ENCODE measurements around a stretch of chr18.

DNA sequence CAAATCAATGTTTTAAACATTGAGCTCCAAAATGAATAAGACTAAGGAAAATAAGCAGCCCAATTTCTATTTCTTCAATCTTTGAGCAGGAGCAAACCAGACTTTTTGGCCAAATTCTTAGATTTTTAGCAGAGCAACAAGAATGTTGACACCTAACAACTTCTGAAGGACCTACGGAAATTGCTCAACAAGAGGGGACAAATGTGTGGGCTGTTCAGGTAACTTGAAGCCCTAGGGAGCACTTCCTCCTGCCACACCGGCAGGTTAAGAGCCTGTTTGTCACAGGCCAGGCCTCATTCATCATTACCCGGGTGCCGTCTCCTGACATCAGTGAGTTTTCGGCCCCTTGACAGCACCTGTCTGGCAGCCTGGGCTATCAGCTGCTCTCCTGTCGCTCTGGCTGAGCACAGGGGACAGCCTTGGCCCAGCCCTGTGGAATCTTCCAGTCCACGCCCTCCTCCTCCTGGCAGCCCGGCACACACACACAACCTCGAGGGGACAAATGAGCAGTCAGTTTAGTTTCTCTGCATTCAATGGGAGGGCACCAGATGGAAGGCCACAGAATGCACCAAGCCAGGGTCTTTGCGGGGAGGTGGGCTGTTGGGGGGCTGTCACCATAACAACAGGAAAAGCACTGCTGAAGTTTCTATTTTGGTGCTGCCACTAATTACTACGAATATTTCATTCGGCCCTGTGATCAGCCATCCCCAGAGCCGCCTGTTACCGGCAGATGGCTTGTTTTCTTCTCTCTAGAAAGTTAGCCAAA lies 190.1 kb upstream of the NDUFV2 start:
- PRO-cap, 2 experiments, result no peak in any of the 2 experiments

GRCh38 chr18:9110396-9111009 lies 8.0 kb downstream of the NDUFV2 start:
- PRO-cap, 2 experiments, result no peak in any of the 2 experiments

DNA sequence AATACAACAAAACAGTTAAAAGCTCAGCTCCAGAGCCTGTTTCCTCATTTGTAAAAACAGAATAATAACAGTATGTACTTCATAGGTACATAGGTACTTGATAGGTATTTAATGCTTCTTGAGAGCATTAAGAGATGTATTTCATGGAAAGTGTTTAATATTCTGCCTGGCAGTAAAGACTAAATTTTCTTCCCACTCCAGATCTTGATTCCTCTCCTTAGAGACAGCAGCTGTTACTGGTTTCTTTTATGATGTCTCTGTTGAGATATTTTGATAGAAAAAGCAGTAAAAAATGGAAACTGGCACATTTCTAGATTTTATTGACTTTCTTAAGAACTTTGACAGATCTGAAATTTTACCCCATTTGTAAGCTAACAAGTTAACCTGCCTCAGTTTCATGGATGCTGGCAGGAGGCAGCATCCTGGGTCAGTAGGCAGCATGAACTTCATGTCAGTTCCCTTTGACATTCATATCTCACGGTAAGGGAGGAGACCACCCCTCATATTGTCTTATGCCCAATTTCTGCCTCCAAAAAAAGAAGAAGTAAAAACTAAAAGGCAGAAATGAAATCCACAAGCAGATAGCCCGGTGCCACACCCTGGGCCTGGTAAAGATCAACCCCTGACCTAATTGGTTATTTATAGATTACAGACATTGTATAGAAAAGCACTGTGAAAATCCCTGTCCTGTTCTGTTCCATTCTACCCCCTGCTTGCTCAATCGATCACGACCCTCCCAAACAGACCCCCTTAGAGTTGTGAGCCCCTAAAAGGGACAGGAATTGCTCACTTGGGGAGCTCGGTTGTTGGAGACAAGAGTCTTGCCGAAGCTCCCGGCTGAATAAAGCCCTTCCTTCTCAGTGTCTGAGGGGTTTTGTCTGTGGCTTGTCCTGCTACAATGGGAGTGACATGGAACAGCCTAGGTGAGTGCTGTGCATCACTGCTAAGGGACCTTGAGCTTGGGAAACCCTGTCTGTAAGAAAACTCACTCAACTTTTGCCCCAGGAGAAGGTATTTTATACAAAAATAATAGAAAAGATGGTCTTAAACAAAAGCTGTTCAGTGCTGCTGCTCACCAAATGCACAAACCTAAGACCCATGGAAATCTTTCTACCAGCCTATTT lies 10.9 kb downstream of the NDUFV2 start:
- PRO-cap, 2 experiments, result no peak in any of the 2 experiments

DNA sequence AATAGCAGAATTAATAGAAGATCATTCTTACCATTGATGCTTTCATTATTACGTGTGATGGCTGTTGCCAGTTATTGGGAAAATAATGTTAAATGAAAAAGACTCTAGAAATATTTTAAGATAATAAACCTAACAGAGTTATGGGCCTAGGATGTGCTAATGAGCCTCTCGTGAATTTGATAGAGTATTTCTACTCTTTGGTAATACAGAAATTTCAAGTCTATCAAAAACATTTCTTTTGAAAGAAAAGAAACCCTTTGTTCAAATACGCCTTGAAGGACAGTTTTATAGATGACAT lies 54.4 kb downstream of the ANKRD12 start:
- PRO-cap, 2 experiments, result no peak in any of the 2 experiments

- PRO-cap, 2 experiments, result no peak in any of the 2 experiments
Measured at GRCh38 chr18:9422860-9423319, 52.4 kb upstream of the RALBP1 start.

GRCh38 chr18:9525611-9526058 lies 50.3 kb downstream of the RALBP1 start:
- PRO-cap, 2 experiments, result no peak in any of the 2 experiments

GRCh38 chr18:9688277-9688714 lies 19.8 kb upstream of the RAB31 start:
- PRO-cap, 2 experiments, result no peak in any of the 2 experiments

DNA sequence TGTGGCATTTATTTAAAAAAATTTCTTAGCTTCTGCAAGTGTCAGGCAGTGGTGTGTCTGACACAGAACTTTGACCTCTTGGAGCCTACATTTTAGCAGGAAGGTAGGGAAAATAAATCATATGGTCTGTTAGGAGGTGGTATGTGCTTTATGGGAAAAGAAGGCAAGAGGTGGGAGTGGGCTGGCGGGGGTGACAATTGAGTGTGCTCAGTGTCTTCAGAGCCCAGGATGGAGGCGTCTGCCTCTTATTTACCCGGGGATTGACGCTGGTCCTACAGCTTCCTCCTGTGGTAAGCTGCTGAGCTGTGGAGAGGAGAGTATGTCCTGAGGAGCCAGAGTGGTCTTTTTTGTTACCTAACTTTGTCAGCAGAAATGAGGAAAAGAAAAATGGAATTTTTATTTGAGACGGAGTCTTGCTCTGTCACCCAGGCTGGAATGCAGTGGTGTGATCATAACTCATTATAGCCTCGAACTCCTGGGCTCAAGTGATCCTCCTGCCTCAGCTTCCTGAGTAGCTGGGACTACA lies 8.3 kb downstream of the RAB31 start:
- PRO-cap, 2 experiments, result no peak in any of the 2 experiments

DNA sequence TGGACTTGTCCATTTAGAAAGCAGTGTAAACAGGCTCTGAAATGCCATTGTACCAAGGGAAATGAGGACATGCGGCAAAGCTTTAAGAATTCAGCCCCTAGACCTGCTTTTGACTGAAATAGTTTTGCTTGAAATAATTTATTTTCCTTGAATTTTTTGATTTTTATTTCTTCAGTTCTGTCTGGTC lies 34.8 kb downstream of the RAB31 start:
- PRO-cap, 2 experiments, result no peak in any of the 2 experiments

GRCh38 chr18:9785735-9786194 lies 77.7 kb downstream of the RAB31 start:
- PRO-cap, 2 experiments, result no peak in any of the 2 experiments

GRCh38 chr18:9824292-9824771 lies 61.4 kb upstream of the TXNDC2 start:
- PRO-cap, 2 experiments, result peak in 2 of 2 experiments; most common plus-strand start chr18:9824688 (in 1)

DNA sequence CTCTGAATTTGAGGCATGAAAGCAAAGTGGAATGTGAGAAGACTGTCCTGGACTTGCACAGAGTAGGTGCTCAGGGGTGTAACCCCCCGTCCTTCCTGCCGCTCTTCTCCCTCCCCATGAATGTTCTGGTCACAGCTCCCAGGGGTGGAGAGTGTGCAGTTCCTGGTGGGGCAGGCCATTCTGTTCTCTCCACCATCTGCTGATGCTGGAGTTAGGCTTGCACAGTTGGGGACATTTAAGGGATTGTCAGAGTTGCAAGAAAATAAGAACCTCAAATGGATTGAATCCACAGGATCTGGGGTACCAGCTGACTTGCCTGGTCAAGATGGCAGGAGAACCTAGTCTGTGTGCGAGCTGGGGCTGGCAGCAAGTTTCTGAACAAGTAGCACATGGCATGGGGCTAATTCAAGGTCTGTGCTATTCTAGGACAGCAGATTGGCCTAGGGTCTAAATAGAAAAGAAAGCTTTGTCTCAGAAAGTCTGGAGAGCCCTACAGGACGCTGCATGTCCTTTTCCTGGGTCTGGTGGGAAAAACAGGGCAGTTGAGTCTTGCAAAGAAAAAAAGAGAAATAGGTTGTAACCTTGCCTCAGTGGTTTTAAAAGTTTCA lies 60.8 kb upstream of the TXNDC2 start:
- PRO-cap, 2 experiments, result no peak in any of the 2 experiments

- PRO-cap, 2 experiments, result no peak in any of the 2 experiments
Measured at GRCh38 chr18:9869692-9870340, 16.0 kb upstream of the TXNDC2 start.

DNA sequence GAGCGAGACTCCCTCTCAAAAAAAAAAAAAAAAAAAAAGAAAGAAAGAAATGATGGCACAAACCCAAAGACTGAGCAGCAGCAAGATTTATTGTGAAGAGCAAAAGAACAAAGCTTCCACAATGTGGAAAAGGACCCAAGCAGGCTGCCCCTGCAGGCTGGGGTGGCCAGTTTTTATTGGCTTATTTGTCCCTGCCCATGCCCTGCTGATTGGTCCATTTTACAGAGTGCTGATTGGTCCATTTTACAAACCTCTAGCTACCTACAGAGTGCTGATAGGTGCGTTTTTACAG lies 1.6 kb upstream of the VAPA start:
- PRO-cap, 2 experiments, result no peak in any of the 2 experiments

GRCh38 chr18:9914428-9915468 lies 932 bp downstream of the VAPA start:
- PRO-cap, 2 experiments, result peak in 2 of 2 experiments; most common plus-strand start chr18:9914616 (in 1); most common minus-strand start chr18:9914628 (in 2)

- PRO-cap, 2 experiments, result no peak in any of the 2 experiments
Measured at GRCh38 chr18:9931558-9932139, 17.8 kb downstream of the VAPA start.

DNA sequence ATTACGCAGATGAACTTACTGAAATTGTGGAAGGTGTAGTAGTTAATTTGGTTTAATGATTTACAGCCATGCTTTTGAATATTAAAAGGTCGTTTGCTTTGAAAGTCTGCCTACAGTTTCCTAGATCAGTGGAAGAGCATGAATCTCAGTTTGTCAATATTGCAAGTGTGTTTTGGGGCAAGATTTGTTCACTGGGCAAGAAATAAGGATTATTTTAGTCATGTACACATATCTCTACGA lies 164.4 kb downstream of the VAPA start:
- PRO-cap, 2 experiments, result no peak in any of the 2 experiments

- PRO-cap, 2 experiments, result no peak in any of the 2 experiments
Measured at GRCh38 chr18:10140828-10141476, 227.1 kb downstream of the VAPA start.

DNA sequence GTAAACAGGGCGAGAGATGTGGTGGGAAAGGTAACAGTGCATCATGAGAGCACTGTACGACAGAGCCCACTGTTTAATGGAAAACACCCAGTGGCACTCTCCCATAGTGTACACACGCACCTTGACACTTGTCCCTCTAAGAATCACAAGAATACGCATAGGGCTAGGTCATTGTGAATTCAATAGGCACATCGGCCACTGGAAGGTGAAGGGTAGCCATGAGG lies 74.6 kb upstream of the APCDD1 start:
- PRO-cap, 2 experiments, result no peak in any of the 2 experiments

GRCh38 chr18:10713638-10714197 lies 187.9 kb downstream of the NAPG start:
- PRO-cap, 2 experiments, result no peak in any of the 2 experiments